Ascending aorta (tissue), 1 donor: ENCODE measurements around a stretch of chr11.

GRCh38 chr11:12138087-12138525 lies 27.7 kb downstream of the MICAL2 start:
- PRO-cap: no peak

DNA sequence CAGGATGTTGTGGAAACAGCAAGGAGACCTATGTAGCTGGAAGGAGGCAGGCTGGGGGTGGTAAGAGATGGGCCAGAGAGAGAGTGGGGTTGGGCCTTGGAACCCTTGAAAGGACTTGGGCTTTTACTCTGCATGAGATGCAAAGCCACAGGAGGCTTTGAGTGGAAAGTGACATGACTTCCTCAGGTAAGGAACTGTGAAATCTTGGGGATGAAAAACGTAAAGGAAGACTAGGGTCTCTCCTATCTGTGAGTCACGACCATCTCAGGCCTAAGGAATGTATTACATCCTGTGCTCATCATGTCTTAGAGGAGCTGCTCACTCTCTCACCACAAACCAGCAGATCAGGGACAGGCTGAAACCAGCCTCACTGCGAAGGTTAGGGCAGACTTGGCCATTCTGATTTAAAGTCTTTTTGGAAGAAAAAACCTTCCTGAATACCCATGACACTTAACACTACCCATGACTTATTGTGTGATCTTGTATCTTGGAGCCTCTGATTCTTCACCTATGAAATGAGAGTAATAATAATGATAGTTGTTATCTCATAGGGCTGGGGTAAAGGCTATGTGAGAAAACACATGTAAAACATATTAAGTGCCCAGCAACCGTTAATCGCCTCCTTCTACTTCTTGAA lies 65.5 kb downstream of the MICAL2 start:
- PRO-cap: unidirectional peak, plus-strand start at position 334 of the sequence

- PRO-cap: no peak
These were observed 68.6 kb downstream of the MICAL2 start for GRCh38 chr11:12178962-12179442.

DNA sequence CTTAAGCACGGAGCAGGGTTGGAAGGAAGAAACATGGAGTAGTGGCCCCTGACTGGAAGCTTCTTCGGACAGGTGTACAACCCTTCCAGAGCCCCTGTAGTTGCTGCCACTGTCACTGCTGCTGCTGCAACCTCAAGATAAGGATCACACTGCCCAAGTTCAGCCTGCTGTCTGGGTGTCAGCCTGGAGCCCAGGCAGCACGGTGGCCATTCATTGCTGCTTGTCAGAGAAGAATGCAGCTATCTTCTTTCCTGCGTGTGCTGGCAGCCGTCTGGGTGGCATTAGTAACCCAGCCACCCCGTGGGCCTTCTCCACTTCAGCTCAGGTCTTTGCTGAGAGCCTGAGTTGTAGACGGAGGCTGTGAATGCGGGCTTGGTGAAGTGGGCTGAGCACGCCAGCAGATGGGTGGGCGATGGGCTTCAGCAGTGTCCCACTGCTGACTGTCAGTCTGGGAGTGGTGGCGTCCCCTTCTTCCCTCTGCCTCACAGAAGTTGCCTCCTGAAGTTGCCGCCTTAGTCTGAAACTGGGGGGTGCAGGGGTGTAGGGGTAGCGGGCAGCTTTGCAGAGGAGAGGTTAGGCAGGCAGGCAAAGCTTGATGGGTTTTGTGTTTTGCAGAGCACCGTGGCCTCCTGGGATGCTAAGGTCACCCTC lies 106.8 kb downstream of the MICAL2 start:
- PRO-cap: no peak

GRCh38 chr11:12379816-12381052 lies 2.9 kb downstream of the PARVA start:
- PRO-cap: no peak

DNA sequence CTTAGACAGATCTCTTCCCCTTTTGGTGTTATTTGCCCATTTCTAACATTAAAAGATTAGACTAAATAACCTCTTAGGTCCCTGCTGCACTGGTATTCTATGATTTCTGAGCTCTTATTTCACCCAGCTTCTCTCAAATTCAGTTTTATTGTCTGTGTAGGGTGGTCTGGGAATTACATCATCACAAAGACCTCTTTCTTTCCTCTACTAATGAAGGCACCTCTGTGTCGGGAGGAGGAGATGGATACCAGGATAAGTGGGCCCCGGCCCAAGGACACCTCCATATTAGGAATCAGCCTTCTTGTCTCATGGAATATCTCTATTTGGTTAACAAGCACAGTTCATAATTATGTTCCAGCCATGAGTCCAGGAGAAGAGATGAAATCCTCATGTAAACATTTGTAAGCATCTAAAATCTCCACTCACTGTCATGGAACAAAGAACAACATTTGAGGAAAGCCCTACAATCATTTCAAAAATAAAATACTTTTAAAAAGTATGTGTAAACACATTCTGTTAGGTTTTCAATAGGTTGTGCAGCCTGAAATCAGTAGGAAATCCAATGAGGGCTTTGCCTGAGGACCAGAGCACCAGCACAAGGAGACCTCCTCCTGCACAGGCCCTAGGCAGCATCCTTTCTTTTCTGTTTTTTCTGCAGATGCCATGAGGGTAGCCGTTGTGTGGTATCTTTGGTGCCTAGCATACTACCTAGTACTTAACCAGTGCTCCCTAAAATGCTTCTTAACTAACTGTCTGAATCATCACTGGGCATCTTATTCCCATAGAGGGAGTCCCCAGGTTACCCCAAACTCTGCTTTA lies 9.5 kb downstream of the PARVA start:
- PRO-cap: no peak

DNA sequence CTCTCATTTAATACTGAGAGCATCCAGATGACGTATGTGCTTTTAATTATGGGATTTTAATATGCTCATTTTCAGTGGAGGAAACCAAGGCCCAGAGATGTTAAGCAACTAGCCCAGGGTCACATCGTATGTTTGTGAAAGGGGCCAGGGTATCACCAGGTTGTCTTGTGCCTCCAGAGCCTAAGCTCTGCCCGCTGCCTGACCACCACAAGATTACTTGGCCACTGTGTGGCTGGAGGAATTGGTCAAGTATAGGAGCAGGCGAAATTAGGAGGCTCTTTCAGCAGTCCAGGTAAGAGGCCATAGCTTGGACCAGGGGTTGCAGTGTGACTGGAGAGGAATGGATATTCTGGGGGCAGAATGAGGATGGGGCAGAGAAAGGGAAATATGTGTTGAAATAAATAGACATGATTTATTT lies 49.2 kb downstream of the PARVA start:
- PRO-cap: no peak

DNA sequence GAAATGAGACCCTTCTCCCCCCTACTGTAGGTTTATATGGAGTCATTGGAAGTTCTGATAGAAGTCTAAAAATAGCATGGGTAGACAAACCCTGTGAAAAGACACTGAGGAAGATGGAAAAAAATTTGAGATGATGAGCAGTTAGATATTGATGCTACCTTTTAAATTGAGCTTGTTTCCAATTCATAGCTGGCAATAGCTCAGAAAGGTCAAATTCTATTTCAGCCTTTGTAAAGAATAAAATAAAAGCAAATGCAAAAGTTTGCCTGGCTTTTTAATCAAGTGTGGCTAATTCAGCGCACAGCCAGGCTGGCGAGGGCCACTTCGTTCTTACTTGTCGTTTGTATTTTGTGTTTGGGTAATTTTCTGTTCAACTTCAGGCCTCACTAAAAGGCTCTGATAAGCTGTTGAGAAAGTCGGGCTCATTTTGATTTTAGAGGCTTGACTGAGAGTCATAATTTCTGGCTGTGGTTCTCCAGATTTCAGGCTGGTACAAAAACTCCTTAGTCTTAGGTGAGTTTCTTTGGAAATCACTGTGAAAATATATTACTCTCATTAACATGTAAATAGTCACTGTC lies 20.7 kb downstream of the TEAD1 start:
- PRO-cap: no peak

DNA sequence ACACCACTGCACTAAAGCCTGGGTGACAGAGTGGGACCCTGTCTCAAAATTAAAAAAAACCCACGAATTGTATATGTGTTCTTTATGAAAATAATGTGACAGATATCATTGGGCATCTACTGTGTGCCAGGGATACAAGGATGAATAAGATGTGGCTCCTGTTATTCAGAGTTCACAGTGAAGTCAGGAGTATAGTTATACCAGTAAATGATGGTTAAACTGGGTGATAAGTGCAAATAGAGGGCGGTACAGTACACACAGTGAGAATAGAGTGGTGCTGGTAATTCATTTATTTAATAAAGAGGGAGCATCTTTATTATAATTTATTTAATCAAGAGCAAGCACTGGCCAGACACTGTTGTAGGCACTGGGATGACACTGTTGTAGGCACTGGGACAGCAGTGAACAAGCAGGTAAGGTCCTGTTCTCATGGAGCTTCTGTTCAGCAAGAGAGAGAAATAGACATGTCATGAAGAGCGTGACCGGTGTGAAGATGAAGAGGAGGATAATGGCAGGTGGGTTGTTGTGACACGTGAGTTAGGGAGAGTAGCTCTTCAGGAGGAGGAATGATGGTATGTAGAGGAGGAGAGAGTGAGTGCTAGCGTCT lies 36.2 kb downstream of the TEAD1 start:
- PRO-cap: no peak

GRCh38 chr11:12725549-12726202 lies 51.5 kb downstream of the TEAD1 start:
- PRO-cap: no peak

GRCh38 chr11:12773876-12774881 lies 100.0 kb downstream of the TEAD1 start:
- PRO-cap: no peak

DNA sequence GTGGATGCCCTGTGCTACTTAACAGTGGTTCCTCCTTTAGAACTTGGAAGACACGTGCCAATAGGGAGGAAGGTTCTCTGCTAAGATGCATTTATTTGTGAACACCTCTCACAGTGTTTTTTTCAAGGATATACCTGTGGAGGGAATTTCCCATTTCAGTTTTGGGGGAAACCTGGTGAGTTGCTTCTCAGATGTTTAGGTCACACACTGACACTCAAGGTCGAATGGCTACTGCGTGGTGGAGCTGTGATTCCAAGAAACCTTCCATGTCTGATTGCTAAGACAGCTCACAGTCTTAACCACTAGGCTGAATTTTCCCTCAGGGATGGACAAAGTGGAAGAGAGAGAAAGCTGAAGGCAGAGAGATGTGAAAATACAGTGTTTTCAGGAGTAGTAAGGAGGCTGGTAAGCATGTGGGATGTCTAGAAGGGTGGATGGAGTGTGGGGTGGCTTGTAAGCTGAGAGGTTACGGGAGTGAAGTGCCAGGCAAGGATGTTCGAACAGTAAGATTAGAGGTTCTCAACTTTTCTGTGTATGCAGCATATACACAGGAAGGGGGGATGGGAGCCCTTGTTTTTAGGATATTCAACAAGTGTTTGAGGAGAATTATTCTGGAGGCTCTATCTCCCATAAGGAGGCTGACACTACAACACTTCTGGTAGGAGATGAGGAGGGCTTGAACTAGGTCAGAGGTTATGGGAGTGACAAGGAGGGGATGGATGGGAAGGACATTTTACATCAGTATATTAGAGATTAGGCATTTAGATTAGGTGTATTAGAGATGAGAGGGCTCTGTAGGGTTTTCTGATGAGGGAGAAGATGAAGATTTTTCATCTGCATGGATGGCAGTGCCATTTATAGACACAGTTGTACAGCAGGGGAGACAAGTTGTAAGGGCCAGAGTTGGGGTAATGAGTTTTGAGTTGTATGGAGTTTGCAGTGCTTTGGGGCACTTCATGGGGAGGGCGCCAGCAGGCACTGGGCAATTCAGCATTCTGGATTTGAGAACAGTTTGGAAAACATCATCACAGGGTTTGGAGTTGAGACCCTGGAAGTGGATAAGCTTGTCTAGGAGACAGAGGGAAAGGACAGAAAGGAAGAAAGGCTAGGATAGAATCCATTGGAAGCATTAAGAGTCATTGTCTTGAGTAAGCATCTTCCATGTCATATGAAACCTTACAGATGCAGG lies 109.6 kb downstream of the TEAD1 start:
- PRO-cap: no peak

- PRO-cap: no peak
These were observed 138.9 kb upstream of the RASSF10 start for GRCh38 chr11:12870129-12870662.

GRCh38 chr11:13114639-13115298 lies 105.7 kb downstream of the RASSF10 start:
- PRO-cap: no peak

DNA sequence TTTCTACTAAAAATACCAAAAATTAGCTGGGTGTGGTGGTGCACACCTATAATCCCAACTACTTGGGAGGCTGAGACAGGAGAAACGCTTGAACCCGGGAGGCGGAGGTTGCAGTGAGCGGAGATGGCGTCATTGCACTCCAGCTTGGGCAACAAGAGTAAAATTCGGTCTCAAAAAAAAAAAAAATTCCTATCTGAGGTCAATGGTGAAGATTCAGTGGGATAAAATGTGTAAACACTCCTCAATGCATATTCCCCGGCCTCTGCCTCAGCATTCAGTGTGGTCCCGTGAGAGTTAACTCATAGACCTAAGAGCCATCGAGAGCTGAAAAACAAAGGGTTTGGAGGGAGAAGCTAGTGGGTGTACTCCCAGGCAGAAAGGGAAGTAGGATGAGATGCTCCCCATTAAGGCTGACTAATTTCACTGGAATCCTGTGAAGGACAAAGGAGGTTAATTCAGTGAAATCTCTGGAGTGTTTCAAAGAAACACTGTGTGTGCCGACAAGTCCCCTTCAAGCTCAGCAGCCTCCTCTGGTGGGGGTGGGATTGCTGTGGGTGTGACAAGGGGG lies 61.7 kb upstream of the BMAL1 start:
- PRO-cap: no peak

DNA sequence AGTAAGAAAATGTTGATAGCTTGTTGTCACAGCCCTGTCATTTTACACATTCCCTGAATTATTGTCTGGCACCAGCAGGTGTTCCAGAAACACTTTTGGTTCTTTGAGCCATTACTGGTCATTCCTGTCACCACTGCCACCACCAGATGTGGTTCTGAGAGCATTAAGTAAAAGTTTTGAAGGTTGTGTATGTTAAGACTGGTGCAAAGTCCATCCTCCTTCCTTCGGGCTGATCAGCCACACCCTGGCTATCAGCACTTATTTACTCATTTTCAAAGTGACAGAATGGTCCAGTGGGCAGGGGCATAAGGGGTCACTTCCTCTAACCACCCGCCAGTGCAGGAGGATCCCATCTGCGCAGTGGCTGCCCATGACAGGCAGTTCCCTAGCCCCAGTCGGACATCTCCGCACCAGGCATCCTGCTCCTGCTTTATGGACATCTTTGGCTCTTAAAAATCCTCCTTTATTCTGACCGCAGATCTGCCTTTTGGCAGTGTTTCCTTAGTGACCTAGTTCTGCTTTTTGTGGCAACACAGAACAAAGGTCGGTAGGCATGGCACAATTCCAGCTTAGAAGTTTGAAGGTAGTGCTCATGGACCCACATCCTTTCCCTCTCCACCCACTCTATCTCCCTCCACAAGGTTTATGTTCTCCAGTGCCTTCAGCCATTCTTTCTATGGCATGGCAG lies 55.8 kb downstream of the BMAL1 start:
- PRO-cap: no peak

DNA sequence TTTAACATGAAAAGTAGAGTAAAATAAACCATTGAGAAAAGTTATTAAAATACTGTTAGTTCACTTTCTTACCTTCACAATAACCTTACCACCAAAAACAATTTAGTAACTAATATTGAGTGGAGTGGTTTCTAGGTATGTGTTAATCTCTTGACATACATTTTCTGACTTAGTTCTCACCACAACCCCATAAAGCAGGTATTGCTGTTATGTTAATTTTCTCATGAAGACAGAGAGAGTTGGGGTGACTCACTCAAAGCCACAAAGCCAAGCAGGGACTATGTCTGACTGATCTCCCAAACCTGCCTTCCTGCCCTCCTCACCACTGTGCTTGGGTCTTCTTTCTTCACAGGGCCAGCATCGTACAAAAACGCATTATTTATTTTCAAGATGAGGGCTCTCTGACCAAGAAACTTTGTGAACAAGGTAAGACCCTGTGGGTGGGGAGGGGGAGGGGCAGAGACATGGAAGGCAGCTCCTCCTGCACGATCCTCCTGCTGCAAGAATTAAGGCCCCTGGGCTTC lies 112.5 kb downstream of the SPON1 start:
- PRO-cap: no peak

- PRO-cap: unidirectional peak, plus-strand start at chr11:14358245; bidirectional peak, plus-strand start at chr11:14358564, minus-strand start at chr11:14358539
These were observed 1.0 kb downstream of the RRAS2 start for GRCh38 chr11:14357610-14358747.

GRCh38 chr11:14415029-14415663 lies 56.2 kb upstream of the RRAS2 start:
- PRO-cap: no peak

- PRO-cap: no peak
These were observed 63.4 kb upstream of the RRAS2 start for GRCh38 chr11:14422240-14422880.